Peripheral blood mononuclear cell (primary cell): ENCODE measurements around a stretch of chr16.

- PRO-cap, 8 experiments = no peak in any of the 8 experiments
Measured at GRCh38 chr16:89286071-89286390, 68.5 kb downstream of the ZNF778 start.

DNA sequence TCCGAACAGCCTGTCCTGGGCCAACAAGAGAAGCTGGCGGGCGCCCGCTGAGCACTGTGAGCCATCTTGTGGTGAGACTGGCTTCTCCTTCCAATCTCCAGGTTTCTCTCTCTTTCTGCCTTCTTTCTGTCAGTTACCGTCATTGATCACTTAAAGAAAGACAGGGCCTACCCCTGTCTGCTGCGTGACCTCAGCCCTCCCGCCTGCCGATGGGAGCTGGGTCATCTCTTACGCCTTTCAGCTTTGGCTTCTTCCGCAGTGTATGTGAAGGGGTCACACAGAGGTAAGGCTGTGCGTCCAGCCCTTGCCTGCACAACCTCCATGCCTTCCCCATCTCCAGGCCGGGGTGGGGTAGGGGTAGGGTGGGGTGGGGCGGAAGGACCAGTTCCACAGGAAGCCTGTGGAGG is 80.2 kb downstream of the ZNF778 start:
- PRO-cap, 8 experiments = peak in 4 of 8 experiments; most common minus-strand start position 112 of the sequence (in 3)

GRCh38 chr16:89325609-89326626 is 108.4 kb downstream of the ZNF778 start:
- PRO-cap, 8 experiments = peak in 3 of 8 experiments; most common plus-strand start chr16:89326273 (in 3)

- PRO-cap, 8 experiments = peak in 3 of 8 experiments; most common minus-strand start chr16:89389330 (in 3)
Measured at GRCh38 chr16:89389237-89389475, 101.2 kb downstream of the ANKRD11 start.

GRCh38 chr16:89393823-89394495 is 96.4 kb downstream of the ANKRD11 start:
- PRO-cap, 8 experiments = no peak in any of the 8 experiments

GRCh38 chr16:89395720-89396729 is 94.3 kb downstream of the ANKRD11 start:
- PRO-cap, 8 experiments = peak in 4 of 8 experiments; most common minus-strand start chr16:89396025 (in 3)

- PRO-cap, 8 experiments = peak in 1 of 8 experiments; most common minus-strand start chr16:89439130 (in 1)
Measured at GRCh38 chr16:89438939-89439276, 51.5 kb downstream of the ANKRD11 start.

DNA sequence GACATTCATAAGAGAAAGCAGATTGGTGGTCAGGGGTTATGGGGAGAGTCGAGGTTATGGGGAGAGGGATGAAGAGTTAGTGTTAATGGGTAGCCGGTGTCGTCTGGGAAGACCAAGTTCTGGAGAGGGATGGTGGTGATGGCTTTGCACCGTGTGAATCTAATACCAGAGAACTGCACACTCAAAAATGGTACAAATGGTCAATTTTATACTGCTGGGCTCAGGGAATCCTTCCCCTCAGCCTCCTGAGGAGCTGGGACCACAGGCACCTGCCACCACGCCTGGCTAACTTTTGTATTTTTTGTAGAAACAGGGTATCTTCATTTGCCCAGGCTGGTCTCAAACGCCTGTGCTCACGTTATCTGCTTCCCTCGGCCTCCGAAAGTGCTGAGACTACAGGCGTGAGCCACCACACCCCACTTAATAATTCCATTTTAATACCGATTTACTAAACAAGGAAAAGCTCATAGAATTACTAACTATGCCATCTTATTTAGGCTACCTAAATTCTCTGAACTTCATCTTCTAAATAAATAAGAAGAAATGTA is 29.1 kb downstream of the ANKRD11 start:
- PRO-cap, 8 experiments = peak in 1 of 8 experiments; most common minus-strand start position 290 of the sequence (in 1)

- PRO-cap, 8 experiments = no peak in any of the 8 experiments
Measured at GRCh38 chr16:89474405-89475160, 15.8 kb downstream of the ANKRD11 start.

- PRO-cap, 8 experiments = peak in 3 of 8 experiments; most common minus-strand start chr16:89480635 (in 1)
Measured at GRCh38 chr16:89480635-89481586, 9.4 kb downstream of the ANKRD11 start.

GRCh38 chr16:89485298-89486366 is 4.7 kb downstream of the ANKRD11 start:
- PRO-cap, 8 experiments = peak in 3 of 8 experiments; most common minus-strand start chr16:89485911 (in 2)

- PRO-cap, 8 experiments = no peak in any of the 8 experiments
Measured at GRCh38 chr16:89519707-89520411, 11.7 kb downstream of the SPG7 start.

GRCh38 chr16:89574341-89575028 is 1.1 kb upstream of the CPNE7 start:
- PRO-cap, 8 experiments = no peak in any of the 8 experiments

DNA sequence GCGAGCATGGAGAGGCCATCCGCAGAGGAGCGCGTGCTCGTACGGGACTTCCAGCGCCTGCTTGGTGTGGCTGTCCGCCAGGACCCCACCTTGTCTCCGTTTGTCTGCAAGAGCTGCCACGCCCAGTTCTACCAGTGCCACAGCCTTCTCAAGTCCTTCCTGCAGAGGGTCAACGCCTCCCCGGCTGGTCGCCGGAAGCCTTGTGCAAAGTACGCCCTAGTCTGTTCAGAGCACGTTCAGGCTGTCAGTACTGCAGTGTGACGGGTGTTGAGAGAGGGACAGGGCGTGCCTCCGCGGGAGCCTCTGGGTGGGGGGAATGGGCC is 1.2 kb downstream of the ZNF276 start:
- PRO-cap, 8 experiments = peak in 8 of 8 experiments; most common plus-strand start position 255 of the sequence (in 8); most common minus-strand start position 63 of the sequence (in 6)

- PRO-cap, 8 experiments = peak in 5 of 8 experiments; most common plus-strand start chr16:89727966 (in 5); most common minus-strand start chr16:89727827 (in 1)
Measured at GRCh38 chr16:89727603-89728392, 6.5 kb downstream of the ZNF276 start.

DNA sequence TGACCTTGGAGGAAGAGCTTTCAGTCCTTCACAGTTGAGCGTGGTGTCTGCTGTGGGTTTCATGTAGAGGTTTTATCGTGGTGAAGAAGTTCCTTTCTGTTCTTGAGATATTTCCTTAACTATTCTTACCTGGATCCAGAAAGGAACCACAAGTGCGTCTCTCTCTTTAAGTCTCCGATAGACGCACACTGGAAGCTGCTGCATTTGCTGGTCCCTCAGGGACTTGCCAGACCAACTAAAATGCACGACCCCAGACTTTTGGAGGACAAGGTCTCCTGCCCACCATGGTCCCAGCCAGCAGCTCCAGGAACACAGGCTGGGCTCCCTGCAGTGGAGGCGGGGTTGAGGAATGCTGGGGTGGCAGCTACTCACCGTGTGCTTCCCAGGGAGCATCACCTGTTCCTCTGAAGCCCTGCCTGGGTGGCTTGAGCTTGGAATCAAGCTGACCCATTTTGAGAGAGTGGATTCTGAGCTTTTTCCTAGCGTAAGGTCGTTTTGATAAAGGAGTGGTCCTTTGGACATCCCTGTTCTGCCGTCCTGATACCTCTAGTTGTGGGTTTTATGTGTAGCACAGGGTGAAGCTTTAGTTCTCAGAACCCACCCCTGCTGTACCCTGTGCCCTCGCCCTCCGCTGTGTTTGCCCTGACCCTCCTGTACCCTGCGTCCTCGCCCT is 10.8 kb downstream of the ZNF276 start:
- PRO-cap, 8 experiments = peak in 2 of 8 experiments; most common plus-strand start position 257 of the sequence (in 2)

GRCh38 chr16:89798478-89799533 is 17.6 kb downstream of the FANCA start:
- PRO-cap, 8 experiments = no peak in any of the 8 experiments

- PRO-cap, 8 experiments = no peak in any of the 8 experiments
Measured at GRCh38 chr16:89837459-89838279, 9.4 kb downstream of the SPIRE2 start.

DNA sequence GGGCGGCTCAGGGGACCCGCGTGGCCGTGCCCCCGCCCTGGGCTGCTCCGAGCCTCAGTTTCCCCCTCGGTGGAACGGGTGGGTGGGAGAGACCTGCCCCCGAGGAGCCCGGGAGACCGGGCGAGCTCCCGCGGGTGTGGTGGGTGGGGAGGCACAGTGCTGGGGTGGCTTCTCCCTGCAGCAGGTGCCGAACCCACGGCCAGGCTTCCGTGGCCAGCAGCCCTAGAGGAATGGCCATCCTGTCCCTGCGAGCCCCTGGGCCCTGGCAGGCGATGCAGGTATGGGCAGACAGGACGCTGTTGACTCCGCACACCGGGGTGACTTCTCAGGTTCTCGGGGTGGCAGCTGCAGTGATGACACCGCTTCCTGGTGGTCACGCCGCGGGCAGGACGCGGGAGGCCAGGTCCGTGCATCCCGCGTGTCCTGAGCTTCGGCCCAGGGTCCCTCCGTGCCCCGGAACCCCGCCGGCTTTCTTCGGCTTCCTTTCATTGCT is 727 bp downstream of the DEF8 start:
- PRO-cap, 8 experiments = peak in 1 of 8 experiments; most common plus-strand start position 362 of the sequence (in 1)